Parietal lobe (tissue), 2 donors: Measurements from ENCODE around the gene ODR4.

GRCh38 chr1:184755535-184755736 is 778 bp upstream of the EDEM3 start:
- RAMPAGE, long total RNA: no peak

DNA sequence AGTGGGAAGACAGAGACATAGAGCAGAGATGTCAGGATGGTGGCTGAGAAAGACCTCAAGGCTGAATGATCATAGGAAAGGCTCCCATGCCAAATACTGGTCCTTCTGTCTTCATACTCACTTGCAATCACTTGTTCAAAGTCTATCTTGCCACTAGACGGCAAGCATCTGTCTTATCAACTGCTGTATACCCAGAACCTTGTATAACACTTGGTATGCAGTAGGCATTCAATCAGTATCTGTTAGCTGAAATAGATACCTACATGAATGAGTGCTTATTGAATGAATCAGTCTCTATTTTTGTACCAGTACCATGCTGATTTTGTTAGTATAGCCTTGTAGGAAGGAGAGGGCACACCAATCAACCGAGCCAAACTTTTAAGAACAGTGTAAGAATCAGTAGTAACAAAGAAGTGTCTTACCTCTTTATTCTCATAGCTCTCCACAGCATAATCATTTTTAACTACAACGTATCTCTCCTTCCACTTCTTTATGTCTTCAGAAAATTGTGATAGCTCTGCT is 80.6 kb downstream of the NIBAN1 start:
- RAMPAGE, long total RNA: no peak

GRCh38 chr1:184958785-184959446 is 15.4 kb downstream of the NIBAN1 start:
- RAMPAGE, long total RNA: no peak

DNA sequence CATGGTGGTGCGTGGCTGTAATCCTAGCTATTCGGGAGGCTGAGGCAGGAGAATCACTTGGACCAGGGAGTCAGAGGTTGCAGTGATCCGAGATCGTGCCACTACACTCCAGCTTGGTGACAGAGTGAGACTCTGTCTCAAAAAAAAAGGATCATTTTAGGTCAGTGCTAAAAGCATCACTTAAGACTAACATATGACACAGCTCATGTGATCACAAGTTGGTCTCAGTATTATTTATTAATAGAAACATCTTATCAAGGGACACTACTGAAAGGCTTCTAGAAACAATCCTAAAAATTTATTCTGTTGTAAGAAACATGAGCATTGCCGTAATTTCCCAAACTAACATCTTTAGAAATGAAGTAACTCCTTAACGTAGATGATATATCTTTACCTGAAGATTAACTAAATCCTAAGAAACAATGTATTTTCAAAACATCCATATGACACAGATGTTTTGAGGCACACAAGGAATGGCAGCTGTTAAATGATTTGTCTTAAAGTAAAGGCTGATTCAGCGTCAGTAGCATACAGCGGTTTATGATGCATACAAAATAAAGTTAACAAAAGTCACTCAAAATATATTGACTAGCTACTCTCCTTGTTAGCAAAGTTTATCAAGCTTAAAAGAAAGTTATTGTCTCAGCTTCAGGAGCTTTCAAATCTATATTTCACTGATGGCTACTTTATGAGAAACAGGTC is 2.6 kb downstream of the NIBAN1 start:
- RAMPAGE, long total RNA: no peak

GRCh38 chr1:184972327-184973302 is 1.7 kb downstream of the NIBAN1 start:
- RAMPAGE, long total RNA: no peak

DNA sequence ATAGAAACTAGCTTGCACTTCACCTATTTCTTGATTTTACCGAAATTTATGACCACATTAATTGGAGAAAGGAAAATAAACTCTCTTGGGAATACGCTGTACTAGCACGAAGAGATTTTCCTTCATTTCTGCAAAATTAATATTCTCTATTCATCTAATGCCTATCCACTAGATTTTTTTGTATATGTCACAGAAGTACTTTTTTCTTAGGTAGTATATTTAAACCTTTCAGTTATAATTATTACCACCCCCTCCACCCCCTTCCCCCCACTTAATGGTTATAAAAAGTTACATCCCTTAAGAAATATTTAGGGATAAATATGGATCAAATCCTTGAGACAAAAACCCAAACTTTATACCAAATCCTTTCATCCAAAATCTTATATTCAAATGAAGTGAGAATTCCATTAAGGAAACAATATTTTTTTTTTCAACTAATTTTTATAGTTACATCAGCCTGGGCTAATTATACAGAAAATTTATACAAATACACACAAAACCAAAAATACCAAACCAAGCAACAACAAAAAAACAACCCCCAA is 38.1 kb downstream of the TRMT1L start:
- RAMPAGE, long total RNA: no peak

DNA sequence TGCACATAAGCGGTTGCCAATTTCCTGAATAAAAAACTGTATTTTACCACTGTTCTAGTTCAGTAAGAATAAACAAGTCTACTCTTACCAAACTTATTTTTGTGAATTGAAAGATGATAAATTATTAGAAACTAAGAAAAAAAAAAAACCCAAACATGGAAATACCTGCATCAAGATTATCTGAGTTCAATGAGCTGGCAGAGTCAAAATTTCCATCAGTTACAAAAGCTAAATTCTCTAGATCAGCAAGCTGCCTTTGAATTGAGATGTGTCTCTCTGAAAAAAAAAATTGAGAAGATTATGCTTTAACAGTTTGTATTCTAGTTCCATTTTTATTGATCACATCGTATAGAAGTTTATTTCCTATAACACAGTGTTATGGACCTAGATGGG is 5.1 kb downstream of the TRMT1L start:
- RAMPAGE, long total RNA: no peak

DNA sequence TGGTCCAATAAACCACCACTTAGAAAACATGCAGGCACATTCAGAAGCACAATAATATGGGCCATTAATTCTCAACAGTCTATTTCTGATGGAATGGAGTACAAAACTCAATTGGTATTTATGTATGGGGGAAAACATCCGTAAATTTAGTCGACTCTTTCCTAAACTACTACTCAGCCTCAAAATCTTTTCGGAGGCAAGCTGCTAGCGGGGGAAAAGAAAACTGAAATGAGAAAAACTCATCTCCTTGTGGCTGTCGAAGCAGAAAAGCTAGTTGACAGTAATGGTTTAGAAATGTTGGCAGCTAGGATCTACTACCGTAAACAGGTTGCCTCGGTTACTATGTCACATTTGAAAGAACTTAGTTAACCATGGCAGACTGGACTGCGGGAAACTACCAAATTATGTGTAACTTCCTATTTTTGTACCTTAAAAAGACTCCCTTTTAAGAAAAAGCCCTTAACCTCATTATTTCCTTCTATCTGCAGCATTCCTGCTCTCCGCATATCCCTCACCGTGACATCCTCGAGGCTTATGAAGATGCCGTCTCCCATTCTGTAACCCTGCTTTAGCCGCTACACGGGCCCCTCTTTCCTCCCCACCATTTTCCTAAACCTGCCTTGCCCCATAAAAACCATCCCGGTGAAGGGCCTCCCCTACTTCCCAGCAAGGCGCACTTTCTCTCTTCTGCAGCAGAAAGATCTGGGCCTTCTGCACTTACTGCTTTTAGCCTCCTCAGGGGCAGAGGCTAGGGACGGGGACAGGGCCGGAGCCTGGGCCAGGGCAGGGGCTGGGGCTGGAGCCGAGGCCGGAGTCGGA is 787 bp downstream of the TRMT1L start:
- RAMPAGE, long total RNA: no peak

GRCh38 chr1:185303773-185304770 is 13.0 kb downstream of the IVNS1ABP start:
- RAMPAGE, long total RNA: no peak

GRCh38 chr1:185478914-185479386 is 161.9 kb upstream of the IVNS1ABP start:
- RAMPAGE, long total RNA: no peak

DNA sequence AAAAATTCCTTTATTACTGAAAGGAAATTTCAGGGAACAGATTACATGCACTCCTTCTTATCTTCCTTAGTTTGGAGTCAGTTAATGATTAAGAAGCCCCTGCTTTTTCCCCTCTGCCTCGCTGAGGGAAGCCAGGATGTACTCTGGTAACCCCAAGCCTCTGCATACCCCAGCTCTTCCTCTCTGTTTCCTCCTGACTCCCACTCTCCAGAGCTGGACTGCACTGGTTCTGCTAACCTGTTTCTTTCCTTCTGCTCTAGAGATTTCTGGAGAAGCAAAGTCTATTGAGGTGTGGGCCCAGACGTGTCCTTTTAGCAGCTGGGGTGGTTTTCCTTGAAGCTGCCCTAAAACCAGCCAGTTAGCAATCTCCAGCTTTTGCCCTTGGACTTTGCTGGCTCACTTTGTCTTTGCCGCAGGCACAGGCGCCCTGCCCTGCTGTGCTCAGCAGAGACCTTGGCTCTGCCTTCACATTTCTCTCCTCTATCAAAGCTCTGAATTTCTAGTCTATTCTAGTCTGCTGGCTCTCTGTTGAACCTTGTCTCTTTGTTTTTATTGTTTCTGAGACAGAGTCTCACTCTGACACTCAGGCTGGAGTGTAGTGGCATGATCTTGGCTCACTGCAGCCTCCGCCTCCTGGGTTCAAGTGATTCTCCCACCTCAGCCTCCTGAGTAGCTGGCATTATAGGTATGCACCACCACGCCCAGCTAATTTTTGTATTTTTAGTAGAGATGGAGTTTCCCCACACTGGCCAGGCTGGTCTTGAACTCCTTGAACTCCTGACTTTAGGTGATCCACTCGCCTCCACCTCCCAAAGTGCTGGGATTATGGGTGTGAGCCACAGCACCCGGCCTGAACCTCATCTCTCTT is 171.9 kb upstream of the IVNS1ABP start:
- RAMPAGE, long total RNA: no peak

- RAMPAGE, long total RNA: no peak
Measured at GRCh38 chr1:185674128-185674760, 59.9 kb upstream of the HMCN1 start.

- RAMPAGE, long total RNA: no peak
Measured at GRCh38 chr1:185694038-185694637, 40.1 kb upstream of the HMCN1 start.

DNA sequence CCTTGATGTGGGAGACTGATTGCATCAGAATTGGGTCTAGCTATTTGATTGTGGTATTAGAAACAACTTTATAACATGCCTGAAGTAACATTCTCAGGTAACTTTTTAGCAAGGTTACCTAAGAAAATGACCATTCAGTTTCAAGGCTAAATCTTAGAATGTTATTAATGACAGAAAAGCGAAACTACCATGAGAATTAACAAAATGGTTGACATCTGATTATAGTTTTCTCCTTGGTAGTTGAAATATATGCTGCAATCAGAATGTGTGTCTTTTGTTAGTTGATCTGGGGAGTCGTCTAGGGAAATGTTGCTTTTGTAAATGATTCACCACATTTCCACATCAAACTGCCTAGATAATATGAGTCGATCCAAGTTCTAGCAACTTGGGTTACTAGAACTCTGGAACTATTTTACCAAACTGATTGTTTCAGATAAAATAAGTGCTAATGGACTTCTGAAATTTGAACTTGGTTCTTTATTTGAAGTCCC is 200.5 kb downstream of the HMCN1 start:
- RAMPAGE, long total RNA: no peak

DNA sequence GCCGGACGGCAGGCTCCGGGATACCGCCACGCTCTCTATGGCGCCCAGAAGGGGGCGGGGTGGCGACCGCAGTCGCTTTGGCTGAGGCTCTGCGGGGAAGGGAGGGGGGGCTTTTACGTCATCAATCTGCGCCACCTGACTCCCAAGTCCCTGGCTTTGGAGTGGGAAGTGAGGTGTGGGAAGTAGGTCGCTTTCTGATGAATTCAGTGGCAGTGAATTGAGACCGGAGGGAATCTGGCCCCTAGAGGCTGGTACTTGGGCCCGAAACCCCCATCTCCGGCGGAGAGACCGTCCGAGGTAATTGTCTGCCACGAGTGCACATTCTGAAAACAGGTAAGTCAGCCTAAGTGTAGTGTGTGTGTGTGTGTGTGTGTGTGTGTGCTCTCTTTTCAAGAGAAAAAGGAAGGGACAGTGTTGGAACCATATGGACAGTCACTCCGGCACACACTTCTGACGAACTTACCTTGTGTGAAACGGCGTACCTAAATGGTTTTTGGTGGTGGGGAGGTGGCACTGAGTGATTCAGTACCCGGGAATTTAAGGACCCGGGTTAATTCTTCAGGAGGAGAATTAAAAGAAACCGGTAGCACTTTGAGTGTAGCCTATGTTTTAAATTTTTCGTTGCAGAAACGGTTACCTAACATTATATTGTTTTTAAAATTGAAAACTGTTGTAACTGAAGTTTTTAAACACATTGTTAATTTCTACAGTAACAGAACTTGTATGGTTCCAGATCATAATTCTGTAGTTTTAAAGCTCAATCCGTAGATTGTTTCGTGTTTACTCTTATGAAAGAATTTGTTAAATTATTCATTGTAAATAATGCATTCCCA is at the start of gene ODR4:
TSS of gene ODR4 (plus strand) at position 197 of the 833 bp plus-strand sequence.
- RAMPAGE, long total RNA: no peak

DNA sequence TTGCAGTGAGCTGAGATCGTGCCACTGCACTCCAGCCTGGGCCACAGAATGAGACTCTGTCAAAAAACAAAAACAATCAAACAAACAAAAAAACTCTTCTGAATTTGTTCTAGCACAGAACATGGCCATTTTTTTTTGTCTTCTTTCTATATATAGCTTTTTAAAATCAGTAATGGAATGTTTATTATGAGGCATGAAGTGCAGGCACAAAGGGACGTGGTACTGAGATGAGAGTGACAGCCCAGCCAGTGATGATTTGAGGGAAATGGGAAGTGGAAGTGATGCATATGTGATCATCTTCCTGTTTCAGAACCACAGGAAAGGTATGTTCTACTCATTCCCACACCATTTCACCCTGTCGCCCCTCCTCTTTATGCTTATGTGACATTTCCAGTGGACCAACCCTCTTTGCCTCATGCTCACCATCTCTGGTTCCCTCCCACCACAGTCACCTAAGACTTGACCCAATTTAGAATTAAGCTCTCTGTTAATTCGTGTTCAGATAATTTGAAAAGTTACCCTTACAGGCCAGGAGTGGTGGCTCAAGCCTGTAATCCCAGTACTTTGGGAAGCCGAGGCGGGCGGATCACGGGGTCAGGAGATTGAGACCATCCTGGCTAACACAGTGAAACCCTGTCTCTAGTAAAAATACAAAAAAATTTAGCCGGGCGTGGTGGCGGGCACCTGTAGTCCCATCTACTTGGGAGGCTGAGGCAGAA is 24.3 kb downstream of the PTGS2 start:
- RAMPAGE, long total RNA: no peak

GRCh38 chr1:186731879-186732109 is 51.6 kb upstream of the PTGS2 start:
- RAMPAGE, long total RNA: no peak

DNA sequence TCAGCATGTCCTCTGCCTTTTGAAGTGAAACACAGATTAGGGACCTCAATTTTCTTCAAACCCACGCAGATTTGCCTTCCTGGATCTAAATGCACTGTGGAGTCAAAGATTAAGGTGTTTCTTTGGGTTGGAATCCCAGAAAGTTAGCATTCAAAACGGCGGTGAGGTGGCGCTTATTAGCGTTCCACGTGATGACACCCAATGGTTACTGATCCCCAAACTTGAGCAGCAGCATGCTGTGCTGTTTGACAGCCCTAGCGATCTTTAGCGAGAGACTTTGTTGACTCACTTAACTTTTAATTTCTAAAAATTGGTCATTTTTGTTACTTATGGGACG is 390 bp downstream of the PLA2G4A start:
- RAMPAGE, long total RNA: no peak

GRCh38 chr1:191368781-191369395 is 789.4 kb upstream of the RGS18 start:
- RAMPAGE, long total RNA: no peak

GRCh38 chr1:192476917-192477454 is 98.6 kb upstream of the RGS1 start:
- RAMPAGE, long total RNA: no peak